Glomerular endothelial cell (primary cell): ENCODE data around the gene MED27.

DNA sequence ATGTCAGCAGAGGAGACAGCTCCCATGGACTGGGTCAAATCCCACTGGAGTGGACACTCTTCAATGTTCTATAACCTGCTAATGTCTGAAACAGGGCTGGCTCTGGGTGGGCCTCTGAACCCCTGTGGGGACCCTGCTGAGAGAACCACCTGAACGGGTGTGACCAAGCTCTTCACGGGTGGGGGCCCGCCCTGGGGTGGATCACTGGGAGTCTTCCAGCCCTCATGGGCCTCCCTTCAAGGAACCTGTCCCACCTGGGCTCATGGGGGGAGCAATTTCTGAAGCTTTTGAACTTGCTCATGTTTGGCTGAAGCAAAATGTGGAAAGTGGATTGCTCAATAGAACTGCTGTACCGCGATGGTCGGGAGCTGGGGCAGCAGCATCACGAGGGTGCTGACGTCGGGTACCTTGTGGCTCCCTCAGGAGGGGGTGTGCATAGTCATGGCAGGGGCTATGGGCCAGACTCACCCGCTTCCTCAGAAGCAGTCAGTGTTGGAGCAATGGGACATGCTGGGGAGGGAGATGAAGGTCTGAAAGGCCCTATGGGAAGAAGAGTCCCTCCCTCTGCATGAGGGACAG, 57.8 kb downstream of the PRRT1B start:
- RAMPAGE, long total RNA = no peak

GRCh38 chr9:131625409-131626591, 80.5 kb downstream of the PRRT1B start:
- RAMPAGE, long total RNA = no peak

DNA sequence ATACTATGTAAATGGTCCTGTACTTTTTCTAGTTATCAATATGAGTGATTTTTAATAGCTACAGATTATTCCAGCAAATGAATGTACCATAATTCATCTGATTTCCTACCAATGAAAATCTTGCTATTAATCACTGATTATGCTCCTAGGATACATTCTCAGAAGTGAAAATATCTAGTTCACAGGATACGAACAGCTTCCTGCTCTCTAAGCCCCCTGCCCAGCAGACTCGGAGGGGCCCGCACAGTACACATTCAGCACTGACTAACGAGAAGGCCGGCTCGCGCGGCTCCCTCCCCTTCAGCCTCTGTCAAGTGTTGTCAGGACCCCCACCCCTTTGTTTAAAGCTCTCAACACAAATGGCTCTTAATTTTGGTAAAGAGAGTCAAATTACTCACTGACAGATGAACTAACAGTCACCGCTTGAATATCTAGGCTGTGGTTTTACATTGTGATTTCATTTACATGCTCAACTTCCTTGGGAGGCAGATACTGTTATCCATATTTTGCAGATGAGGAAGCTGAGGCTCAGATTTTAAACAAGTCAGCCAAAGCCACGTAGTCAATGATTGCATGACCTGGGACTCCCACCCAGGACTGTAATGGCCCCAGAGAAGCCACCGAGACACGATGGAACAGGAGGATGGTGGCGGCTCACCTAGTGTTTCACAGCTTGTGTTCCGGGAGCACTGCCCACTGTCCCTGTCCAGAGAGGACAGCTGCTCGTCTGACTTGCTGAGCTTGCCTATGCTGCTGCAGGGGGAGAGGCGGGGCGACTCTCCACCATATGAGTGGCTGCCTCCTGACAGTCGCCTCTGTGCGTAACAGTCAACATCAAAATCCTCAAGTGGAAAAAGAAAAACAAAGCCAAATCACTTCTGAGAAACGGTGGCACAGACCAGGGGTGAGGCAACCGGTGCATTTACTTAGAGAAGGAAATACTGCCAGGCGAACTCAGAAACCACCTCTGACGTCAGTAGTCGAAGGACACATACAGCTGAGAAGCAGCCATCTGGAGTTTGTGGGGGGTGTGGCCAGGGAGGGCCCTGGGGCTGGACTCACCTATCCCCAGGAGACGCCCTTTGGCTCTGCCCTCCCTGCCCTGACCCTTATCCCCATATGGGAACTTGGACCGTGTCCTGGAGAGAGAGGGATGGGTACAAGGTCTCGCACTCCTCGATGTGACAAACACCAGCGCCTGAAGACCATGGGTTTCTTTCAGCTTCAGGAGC, 82.3 kb downstream of the PRRT1B start:
- RAMPAGE, long total RNA = no peak

DNA sequence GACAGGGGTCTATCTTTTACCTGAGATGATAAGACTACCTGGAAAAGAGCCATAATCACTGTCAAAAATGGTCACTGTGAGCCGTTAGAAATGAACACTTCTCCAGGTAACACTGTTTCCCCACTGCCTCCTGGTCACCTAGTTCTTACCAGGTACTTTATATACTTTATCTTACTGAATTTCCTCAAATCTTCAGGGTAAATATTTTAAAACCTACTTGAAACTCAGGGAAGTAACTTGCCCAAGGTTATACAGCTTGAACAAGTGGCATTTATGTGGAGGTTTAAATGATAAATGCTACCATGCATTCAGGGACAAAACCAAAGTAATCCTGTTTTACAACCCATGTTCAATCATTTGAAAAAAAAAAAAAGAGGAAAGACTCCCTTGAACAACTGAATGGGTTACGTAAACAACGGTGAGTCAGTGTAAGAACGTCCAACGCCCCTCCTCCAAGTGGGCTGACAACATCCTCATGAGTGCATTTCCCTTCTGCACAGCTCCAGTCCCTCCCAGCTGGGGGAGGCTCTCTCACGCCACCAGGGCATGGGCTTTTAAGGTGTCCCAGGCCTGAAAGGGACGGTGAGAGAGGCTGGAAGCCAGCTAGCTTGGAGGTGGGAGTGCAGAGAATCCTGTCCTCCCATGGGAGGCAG, 89.9 kb downstream of the PRRT1B start:
- RAMPAGE, long total RNA = no peak

- RAMPAGE, long total RNA = no peak
Observed at GRCh38 chr9:131709383-131710473, 30.1 kb downstream of the RAPGEF1 start.

DNA sequence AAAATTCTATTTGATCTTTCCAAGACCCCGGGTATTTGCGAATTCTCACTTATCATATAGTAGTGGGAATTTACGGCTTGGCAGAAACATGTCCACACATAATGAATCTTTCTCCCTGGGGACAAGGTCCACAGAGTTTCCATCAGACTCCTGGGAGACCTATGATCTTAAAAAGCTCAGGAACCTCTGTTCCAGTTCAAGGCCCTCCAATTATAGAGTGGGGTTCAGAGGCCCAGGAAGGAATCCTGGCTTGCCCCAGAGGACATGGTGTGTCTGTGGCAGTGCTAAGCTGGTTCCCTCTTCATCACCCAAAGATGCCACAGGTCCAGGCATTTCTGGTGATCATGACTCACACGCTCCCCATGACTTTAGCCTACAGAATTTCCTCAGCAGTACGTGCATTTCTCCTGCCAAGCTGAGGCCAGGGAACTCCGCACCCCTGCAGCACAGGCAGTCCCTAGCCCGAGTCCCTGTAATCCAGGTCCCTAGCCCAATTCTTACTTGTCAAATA, 12.6 kb downstream of the RAPGEF1 start:
- RAMPAGE, long total RNA = no peak

- RAMPAGE, long total RNA = no peak
Observed at GRCh38 chr9:131807726-131808050, 67.8 kb upstream of the RAPGEF1 start.

DNA sequence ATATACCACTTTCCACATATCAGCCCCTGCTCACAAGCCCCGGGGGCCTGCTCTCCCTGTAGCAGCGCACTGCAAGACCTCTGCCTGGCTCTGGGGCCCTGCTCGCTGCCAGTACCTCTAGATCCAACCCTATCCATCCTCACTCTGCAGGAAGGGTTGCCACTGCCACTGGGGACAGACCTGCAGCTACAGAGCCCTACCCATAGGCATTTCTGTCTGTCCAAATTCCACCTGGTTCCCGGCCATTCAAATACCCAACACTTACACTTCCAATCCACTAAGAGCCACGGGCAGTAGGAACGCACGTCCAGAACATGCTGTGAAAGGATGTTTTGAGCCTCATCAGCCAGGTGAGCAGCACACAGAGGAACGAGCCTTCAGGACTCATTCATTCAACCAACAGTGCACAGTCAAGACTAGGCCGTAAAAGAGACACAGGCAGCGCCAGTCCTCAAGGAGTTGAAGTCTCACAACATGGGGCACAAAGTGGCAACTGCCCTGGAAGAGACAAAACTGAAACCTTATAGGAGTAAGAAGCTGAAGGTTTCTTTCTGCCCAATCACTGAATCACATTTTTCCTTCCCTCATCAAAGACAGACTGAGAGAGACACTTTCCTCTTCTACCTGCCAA, 75.1 kb downstream of the MED27 start:
- RAMPAGE, long total RNA = no peak

- RAMPAGE, long total RNA = no peak
Observed at GRCh38 chr9:132078852-132080279, at the start of gene MED27. MED27 (minus strand) TSS chr9:132079867.

GRCh38 chr9:132213956-132214638, 52.2 kb downstream of the NTNG2 start:
- RAMPAGE, long total RNA = no peak

GRCh38 chr9:132295553-132296284, 59.1 kb downstream of the SETX start:
- RAMPAGE, long total RNA = no peak

DNA sequence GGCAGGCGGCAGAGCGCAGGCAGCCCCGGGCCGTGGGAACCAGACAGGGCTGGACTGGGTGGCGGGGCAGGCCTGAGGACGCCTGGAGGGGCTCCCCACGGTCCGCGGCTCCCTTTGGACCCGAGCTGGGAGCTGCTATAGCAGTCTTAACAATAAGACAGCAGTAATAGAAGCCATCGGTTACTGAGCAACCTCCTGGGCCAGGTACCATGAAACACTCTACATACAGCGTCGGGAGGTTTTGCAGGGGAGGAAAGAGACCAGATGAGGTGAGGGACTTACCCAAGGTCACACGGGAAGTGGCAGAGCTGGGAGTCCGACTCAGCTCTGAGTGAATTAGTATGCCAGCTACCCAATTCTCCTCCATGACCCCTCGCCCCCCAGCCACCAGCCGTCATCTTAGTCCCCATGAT, 77.0 kb downstream of the CFAP77 start:
- RAMPAGE, long total RNA = no peak

- RAMPAGE, long total RNA = no peak
Observed at GRCh38 chr9:132498962-132499464, 83.4 kb upstream of the BARHL1 start.

DNA sequence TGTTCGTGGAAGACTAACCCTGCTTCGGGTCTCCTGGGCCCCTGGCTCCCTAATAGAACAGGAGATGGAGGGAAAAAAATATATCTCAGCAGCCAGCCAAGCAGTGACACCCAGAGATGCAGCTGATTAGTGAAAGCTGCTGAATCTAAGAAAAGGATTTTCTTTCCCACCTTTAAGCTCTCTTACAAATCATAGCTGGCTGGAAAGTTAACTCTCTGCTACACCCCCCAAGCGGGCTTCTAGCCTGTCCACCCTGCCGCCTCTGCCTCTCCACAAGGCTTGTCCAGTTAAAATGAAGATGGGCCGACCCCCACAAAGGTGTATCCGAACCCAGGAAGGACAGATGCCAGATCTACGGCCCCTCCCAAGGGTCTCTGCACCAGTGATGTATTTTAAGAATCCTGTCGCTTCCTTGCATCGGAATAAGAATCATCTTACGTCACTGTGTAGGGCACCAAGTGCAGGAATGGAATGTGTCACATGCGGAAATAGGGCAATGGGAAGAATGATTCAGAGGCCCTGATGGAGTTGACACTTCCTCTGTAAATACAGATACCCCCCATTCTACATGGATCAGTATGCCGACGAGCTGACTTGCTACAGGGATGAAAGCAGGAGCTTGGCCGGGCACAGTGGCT, 33.4 kb upstream of the BARHL1 start:
- RAMPAGE, long total RNA = no peak

GRCh38 chr9:132946503-132947168, 2.2 kb upstream of the TSC1 start:
- RAMPAGE, long total RNA = no peak

- RAMPAGE, long total RNA = no peak
Observed at GRCh38 chr9:132970576-132971288, 7.8 kb upstream of the GFI1B start.

GRCh38 chr9:133103141-133103900, 17.7 kb downstream of the RALGDS start:
- RAMPAGE, long total RNA = no peak

- RAMPAGE, long total RNA = no peak
Observed at GRCh38 chr9:133130465-133131544, 9.8 kb upstream of the RALGDS start.

DNA sequence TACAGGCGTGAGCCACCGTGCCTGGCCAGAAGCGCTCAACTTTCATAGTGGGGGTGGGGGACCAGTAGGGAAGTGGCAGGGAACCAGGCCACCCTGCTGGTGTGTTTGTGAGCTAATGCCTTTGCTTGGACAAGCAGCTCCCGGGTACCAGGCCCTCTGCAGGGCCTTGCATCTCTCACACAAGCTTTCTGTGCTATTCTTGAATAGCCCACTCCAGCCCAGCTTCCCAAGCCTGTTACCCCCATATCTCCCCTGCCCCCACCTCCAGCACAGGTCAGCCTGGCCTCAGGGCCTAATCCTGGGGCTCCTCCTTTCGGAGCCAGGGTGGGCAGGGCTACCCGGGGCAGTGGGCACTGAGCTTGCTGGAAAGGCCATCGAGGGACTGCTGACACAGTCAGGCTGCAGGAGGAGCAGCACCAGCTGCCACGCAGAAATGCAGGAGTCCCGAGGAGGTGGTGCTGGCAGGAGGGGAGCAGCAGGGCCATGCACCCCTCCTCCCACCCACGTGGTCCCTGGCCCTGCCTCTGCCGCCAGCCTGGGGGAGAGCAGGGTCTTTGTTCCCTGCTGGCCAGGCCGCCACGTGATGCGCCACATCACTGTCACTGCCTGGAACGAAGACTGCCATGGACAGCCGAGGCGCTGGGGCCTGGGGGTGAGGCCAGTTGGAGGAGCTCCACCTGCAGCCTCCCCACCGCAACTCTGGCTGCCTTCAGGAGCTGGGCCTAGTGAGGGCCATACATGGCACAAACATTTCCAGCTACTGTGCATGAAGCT, 12.1 kb upstream of the RALGDS start:
- RAMPAGE, long total RNA = no peak

DNA sequence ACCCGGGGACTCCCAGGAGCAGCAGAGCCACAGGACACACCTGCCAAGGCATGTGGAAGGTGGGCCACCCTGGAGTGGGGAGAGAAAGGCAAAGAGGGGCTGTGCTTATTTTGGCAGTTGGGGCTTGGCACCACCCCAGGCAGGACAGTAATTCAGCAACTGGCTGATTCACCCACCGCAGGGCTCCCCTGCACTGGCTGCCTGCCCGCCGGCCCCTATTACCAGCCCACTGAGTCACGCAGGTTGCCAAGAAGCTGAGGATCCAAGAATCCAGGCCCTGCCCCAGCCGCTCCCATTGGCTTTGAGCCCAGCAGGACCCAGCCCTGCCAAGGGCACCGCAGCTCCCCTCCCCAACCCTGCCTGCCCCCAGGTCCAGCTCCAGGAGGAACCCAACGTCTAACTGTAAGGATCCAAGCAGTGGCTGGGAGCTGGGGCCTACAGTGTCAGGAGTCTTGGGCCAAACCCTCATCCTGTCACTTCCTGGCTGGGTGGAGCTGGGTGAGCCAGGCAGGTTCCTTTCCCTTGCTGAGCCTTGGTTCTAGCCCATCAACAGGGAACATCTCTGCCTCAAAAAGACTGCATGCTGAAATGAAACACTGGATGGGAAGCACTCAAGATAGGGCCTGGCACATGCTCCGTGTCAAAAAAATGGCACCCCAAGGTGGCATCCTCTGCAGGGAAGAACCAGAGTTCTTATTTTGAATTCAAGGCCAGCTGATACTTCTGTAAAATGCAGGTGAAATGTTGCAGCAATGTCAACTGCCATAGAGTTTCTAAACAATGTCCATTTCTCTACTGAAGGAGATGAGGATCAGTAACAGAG, 14.4 kb upstream of the RALGDS start:
- RAMPAGE, long total RNA = no peak